Retinal pigment epithelial cell (primary cell): ENCODE results near the genes ZNF48, ZNF768, ZNF764, PHKG2 and STX1B.

GRCh38 chr16:30116634-30117569 is 3.6 kb upstream of the GDPD3 start:
- RRBS = no CpG with 5 or more reads among the region's 17 CpGs

- RRBS = 95% methylated on average over 3 of the region's 28 CpGs
Observed at GRCh38 chr16:30350503-30351810, 4.2 kb downstream of the CD2BP2 start.

DNA sequence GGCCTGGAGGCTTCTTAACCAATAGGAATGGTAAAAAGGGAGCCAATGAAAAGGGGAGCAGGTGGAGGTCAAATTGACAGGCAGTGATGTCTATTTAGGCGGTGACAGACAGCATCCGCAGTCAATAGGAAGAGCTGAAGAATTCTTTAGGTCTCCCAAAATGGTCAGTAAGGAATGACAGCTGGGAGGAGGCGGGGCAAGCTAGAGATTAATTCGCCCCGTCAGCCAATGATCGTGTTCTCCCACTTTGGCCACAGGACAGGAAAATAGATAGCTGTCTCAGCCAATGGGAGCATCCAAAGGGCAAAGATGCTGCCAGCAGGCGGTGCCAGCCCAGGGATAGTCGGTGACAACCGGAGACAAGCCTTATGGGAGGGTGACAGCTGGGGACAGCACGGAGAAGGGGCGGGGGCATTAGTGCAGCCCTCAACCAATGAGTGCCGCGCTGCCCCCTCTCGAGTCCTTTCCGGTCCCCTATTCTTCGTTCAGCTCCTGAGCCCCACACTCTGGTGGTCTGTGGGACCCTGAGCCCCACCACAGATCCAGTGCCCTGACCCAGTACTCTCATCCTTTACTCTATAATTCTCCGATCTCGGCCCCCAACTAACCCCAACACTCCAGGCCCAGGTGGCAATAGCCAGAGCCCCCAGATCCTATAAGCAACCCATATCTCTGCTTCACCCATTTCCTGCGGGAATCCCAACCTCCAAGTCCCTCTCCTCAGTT is 711 bp upstream of the TBC1D10B start:
- RRBS = 0% methylated on average over 5 of the region's 19 CpGs

DNA sequence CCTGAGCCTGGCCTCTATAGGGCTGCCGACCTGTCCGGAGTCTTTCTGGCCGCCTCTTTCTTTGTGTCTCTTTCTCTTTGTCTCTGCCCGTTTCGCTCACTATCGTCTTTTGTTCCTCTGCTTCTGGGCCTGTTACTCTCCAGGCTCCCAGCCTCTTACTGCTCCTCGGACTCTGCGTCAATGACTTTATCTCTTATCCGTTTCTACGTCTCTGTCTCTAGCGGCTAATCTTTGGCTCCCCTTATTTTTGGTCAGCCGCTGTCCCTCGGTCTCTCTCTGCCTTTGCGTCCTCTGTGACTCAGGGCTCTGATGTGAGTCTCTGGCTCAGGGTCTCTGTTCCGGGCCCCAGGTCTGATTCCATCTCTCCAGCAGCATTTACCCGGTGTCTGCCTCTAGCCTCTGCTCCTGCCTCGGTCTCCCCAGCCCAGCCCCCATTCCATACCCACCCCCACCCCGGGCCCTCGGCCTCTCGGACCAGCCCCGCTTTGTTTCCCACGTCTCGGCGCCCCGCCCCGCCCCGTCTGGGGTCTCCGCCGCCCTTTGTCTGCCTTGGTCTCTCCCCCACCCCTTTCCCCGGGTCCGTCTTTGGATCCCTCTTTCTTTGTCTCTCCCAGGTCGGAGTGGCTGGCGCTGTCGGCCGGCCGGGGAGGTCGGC is 577 bp upstream of the ZNF48 start:
- RRBS = 5% methylated on average over 5 of the region's 37 CpGs

DNA sequence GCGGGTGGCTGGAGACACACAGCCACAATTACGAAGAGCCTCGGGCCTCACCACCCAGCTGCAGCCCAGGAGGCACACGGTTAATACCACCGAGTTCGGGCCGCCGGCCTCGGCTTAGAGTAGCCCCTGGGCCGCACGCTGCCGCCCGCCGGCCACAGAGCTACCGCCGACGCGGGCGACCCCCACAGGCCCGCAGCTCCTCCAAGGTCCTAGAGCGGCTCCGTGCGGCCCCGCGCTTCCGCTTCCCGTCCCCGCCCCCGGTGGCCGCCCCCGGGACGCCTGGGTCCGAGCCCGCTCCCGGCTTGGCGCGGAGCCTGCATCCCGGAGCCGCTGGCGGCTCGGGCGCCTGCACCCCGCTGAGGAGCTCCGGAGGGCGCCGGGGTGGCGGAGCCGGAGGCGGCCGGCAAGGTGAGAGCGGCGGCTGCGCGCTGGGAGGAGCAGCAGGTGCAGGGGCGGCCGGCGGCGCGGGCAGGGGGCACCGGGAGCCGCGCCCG is at the start of gene ZNF48:
Gene ZNF48 (plus strand): TSS at position 250 of the 494 bp plus-strand sequence.
- RRBS = under 1% methylated on average over 30 of the region's 63 CpGs

DNA sequence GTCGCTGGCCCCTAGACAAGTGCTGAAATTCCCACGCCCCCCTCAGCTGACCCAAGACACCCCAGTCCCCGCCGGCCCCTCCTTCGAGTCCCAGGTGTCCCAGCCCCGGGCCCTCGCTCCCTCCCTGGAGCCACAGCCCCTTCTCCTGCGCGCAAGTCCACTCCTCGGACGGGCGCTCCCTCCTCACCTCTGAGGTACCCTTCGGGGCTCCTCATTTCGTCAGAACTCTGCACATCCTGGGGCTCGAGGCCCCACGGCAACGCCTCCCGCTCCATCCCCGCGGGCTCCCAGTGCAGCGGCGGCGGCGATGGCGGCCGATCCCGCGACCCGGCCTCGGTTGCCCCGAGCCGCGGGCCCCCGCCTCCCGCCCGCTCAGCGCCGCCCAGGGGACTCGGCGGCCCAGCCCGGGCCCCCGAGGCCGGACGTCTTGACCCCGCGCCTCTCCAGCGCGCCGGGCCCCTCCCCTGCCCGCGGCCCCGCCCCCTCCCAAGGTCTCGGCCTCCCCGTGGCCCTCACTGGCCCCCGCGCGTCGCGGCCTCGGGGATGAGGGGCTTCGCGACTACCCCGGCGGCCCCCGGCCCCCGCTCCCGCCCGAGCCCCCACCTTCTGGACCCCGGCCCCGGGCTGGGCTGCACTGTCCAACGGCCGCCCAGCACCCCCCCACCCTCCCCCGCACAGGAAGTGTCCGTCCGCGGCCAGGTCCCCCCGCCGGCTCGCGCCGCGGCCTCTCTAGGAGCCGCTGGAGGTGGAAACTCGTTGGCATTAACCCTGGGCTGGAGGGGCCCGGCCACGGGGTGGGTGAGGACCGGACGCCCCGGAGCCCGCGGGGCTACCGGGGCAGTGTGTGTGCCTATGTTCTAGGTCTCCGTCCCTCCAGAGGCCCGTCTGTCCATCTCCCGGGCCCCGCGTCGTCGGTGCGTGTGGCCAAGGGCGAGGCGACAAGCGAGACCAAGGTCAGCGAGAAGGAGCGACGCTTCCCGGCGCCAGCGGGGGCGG is at the start of gene ZNF768:
Gene ZNF768 (minus strand): TSS at position 428 of the 996 bp plus-strand sequence.
- RRBS = 3% methylated on average over 48 of the region's 110 CpGs

DNA sequence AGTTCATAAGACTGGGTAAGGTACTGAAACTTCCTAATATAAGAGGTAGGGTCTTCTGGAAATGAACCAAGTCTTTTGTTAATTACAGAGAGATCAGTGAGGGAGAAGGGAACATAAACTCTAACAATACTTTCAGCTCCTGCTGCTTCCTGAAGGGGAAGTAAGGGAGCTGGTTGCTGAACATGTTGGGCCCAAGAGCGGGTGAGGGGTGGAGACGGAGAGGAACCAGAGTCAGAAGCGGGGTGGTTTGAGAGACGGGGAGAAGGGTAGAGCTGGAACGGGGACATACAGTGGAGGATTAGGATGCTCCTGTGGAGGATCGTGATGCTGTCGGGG is 11.4 kb upstream of the ZNF747 start:
- RRBS = no CpG with 5 or more reads among the region's 7 CpGs

DNA sequence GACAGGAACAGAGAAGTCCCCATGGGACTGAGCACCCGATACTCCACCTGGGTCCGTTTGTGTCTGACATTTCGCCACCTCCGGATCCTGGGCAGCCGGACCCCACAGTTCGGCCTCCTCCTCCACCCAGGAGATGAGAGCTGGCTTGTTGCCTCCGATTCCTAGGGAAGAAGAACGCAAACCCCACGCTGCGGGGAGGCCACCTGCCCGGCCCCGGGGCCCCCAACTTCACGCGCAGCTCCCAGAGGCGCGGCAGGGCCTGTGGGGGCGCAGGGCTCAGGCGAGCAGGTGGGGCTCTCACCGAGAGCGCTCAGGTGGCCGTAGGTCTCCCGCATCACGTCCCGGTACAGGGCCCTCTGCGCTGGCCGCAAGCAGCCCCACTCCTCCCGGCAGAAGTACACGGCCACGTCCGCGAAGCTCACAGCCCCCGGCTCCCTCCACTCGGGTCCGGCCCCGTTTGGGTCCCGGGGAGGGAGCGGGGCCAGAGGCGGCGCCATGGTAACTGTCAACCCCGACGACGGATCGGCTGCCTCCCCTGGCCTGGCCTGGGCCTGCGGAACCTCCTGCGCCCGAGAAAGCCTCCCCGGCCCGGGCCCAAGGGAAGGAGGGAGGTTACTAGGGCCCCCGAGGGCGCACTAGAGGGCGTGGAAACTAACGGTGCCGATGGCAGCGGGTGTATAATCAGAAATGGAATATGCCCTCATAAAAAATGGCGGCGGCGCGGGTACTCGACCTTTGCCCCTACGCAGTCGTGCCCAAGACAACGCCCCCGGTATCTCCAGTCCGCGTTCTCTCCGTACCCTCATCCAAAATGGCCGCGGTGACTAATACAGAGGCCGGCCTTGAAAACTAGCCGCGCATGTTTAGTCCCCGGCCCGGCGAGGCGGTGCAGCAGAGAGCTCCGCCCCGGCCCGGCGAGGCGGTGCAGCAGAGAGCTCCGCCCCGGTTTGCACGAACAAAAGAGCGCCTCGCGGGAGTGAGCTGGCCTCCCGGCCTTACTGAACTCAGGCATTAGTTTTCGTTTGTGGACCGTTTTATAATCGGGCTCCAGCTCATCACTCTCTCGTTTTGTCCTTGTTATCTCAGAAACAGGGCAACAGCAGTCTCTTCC is at the start of gene ZNF764:
Gene ZNF764 (minus strand): TSS at position 689 of the 1,111 bp plus-strand sequence.
- RRBS = 1% methylated on average over 16 of the region's 91 CpGs

GRCh38 chr16:30570597-30571313 is 759 bp downstream of the ZNF688 start:
- RRBS = no CpG with 5 or more reads among the region's 14 CpGs

DNA sequence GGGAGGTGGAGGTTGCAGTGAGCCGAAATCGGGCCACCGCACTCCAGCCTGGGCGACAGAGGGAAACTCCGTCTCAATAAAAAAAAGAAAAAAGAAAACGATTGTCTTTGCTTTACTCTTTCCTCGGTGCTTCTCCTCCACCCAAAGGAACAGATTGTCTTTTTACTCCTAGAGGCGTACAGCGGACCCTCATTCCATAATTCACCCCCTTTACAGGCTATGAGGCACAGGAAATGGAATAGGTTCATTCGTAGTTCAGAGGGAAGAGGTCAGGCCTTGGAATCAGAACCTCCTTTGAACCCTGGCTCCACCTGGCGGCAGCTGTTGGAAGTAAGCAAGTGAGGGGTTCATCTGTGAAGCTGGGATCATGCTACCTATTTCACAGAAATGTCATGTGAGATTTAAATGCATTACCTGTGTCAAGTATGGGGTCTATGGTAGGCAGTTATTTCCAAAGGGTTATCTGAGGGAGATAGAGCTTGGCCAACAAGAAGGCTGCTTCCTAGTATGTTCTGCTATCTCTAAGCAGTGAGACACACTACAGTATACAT is 18.5 kb upstream of the ZNF689 start:
- RRBS = no CpG with 5 or more reads among the region's 11 CpGs

DNA sequence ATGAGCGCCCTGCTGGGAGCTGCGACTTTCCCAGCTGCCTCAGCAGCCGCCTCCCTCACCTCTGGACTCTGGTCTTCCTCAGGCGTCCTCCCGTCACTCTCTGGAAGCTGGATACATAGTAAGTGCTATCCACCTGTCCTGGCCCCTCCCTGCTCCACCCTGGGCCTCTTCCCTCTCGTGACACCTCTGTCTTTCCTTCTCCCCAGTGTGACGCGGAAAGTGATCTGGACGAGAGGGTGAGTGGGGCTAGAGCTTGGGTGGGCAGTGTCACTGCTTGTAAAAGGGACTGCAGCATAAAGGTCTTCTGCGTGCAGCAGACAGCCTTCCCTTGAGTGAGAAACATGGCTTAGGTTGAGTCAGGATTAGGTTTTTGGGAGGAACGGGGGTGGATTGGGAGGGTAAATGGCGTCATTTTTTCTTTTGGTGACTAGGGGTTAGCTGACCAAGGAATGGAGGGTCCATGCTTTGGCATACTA is 2.9 kb downstream of the FBRS start:
- RRBS = no CpG with 5 or more reads among the region's 12 CpGs

DNA sequence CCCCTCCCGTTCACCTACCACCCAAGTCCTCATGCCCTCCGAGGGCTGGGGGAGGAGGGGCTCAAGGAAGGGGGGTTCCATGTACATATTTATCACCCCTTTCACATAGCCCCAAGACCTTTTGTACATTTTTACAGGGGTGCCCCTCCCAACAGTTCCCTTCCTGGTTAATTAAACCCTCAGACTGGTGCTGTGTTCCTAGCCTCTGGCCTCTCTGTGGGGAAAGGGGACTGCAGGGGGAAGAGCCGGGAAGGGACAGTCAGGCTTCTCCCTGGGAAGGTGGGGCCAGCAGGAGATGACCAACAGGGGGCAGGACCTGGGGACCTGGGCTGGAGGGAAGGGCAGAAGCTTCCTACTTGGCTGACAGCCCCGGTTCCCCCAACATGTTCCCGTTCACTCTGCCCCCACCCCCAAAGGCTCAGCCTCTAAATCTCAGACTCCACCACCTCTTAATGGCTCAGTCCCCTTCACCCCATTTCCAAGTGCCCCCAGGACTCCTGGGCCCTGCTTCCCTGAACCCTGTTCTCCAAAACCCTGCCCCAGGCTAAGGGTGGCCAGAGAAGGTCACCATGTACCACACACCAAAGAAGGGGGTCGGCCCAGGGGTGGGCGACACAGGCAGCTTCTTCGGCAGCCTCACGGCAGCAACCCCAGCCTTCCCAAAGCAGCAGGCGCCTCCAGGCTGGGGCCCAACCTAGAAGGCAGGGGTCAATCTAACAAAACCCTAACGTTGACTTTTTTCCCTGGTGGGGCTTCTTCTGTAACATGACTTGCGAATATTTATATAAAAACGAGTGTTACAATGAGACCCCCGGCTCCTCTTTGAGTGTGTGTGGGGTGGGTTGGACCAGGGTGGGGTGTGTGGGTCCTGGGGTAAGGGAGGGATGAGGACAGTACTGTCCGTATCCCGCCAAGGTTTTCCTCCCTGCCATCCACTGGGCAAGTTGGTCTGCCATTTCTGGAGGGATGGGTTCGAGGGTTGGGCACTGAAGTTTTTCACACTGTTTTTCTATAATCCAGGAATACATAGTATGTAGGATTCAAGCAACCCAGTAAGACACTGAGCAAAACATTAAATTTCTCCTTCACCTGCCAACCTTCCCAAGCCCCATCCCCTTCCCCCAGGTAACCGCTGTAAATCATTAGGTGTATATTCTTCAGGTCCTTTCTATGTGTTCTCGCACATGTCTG is 12.2 kb downstream of the FBRS start:
- RRBS = no CpG with 5 or more reads among the region's 19 CpGs

DNA sequence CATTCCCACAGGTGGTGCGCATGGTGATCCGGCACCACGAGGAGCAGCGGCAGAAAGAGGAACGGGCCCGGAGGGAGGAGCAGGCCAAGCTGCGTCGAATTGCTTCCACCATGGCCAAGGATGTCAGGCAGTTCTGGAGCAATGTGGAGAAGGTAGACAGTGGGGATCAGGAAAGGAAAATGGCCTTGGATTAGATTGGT is 8.5 kb downstream of the SRCAP start:
- RRBS = 58% methylated on average over 5 of the region's 8 CpGs

DNA sequence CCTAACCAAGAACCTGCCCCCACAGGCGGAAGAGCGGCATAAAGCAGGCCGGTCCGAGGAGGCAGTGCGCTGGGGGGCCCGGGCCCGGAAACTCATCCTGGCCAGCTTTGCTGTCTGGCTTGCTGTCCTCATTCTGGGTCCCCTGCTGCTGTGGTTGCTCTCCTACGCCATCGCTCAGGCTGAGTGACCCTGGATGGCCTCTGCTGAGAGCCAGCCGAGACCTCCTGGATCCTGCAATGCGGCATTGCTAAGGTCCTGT is 3.2 kb downstream of the TMEM265 start:
- RRBS = no CpG with 5 or more reads among the region's 11 CpGs

DNA sequence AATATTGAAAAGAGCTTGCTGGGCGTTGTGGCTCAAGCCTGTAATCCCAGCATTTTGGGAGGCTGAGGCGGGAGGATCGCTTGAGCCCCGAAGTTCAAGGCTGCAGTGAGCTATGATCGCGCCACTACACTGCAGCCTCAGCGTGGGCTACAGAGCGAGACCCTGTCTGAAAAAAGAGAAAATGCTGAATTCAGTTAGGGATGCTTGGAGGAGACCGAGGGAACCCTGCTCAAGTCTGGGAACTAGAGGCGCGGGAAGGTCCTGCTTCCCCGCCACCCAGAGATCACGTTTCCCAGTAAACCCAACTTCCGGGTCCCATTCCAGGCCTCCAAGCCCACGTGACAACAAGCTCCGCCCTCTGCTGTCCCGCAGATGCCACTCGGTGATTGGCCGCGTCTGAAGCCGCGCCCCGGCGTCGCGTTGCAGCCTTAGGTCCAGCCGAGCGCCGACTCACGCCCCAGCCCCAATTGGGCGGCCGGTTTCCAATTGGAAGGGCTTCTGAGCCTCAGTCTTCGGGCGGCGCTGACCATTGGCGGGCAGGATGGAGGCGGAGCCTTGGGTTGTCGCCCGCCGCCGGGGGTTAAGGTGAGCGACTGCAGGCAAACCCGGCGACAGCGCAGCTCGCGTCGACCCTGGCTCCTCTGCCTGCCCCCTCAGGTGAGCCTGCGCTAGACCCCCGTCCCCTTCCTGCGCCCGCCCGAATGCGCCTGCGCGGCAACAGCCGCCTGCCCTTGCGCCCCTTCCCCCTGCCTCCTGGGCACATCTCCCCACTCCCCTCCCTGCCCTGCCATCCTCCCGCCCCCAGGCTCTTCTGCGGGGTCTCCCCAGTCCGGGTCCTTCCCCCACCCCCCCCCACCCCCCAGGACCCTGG is at the start of gene PHKG2:
Gene PHKG2 (plus strand): TSS at position 592 of the 871 bp plus-strand sequence.
- RRBS = under 1% methylated on average over 23 of the region's 61 CpGs

- RRBS = no CpG with 5 or more reads among the region's 13 CpGs
Observed at GRCh38 chr16:30778646-30779337, 8.2 kb downstream of the ZNF629 start.

GRCh38 chr16:30787953-30788334 is 939 bp upstream of the ZNF629 start:
- RRBS = no CpG with 5 or more reads among the region's 6 CpGs

GRCh38 chr16:30922670-30923482 is 496 bp upstream of the FBXL19 start:
- RRBS = under 1% methylated on average over 15 of the region's 54 CpGs

DNA sequence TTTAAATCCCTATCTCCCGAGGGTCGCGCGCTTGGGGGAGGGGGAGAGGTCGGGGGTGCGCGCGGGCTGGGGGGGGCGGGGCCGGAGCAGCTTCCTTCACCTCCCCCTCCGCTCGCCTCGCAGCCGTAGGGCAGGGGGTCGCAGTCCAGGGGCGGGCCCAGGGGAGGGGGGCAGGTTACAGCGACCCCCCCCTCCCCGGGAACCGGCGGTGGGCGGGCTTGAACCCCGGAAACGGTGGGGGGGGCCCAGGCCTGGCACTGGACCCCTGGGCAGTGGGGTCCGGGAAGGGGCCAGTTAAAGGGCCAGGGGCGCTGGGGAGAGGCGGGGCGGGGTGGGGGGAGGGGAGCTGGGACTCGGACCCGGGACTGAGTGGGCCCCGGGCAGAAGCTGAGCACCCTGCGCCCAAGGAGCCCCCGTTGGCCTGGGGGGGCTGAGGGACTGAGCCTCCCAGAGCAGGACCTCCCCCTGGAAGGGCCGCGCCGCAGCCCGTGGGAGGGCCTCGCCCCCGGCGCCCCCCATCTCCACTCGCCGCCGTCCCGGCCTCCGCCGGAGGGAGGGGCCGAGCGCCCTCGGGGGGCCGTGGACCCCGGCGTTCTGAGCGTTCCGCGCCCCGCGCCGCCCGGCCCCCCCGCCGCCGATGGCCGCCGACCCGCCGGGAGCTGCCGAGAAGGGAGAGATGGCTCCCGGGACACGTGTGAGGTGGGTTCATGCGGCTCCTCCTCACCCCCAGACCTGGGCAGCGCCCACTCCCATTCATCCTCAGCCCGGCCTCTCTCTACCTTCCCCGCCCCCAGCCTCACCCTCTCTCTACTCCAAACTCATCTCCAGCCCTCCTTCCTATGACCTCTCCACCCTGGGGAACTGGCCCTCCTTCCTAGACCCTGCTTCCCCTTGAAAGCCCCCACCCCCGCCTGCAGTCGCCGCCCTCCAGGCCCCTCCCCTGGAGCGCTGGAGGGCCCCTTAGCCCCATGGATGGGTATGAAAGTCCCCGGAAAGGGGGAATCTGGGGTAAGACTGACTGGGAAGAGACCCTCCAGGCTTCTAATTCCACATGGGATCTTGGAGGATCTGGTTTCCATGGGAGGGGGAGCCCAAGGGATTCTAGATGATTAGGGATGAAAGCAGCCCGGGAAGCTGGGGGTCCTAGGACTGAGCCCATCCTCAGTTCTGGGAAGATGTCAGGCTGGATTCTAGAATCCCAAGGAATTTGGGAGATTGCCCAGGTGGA is 803 bp downstream of the FBXL19 start:
- RRBS = 1% methylated on average over 18 of the region's 78 CpGs

DNA sequence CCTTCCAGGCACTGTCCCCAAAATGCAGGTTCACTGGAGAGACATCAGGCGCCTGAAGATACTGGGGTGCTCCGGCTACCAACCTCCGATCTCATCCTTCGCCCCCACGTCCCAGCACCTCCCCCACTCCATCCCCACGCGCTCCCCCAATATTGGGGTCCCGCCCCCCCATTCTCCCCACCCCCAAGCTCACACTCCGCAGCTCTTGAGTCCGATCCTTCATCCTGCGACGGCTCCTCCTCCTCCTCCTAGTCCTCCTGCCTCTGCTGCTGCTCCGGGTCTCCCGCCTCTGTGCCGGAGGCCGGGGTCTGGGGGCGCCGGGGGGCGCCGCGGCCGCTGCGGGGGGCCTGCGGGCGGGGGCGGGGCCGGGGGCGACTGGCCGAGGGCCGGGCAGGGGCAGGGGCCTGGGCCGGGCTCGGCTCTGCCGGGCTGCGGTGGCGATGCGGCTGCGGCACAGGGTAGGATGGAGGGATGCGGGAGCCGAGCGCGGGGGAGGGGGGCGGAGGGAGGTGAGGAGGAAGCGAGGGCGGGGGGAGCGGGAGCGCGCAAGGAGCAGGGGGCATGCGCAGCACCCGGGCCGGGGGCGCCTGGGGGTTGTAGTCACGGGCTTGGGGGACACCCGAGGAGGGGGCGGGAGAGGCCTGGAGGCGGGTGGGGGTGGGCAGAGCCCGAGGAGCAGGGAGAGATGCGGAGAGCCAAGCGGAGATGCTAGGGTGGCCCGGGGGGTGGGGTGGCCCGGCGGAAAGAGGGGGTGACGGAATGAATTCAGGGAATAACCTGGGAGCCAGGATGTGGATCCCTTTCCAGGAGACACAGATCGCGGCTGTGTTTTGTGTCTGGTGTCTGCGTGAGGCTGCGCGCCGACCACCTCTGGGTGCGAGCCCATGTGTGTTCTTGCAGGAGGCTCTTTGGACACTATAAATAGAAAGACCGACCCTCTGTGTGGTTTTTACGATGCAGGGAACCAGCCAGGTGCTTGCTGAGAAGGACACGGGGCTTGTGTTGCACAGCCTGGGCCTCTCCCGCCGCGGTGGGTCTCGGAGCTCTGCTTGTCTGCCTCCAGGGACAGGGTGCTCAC is at the start of gene STX1B:
Gene STX1B (minus strand): TSS at position 465 of the 1,078 bp plus-strand sequence.
- RRBS = 3% methylated on average over 10 of the region's 76 CpGs